SK-N-DZ (cell line): ENCODE results near the gene PRND.

DNA sequence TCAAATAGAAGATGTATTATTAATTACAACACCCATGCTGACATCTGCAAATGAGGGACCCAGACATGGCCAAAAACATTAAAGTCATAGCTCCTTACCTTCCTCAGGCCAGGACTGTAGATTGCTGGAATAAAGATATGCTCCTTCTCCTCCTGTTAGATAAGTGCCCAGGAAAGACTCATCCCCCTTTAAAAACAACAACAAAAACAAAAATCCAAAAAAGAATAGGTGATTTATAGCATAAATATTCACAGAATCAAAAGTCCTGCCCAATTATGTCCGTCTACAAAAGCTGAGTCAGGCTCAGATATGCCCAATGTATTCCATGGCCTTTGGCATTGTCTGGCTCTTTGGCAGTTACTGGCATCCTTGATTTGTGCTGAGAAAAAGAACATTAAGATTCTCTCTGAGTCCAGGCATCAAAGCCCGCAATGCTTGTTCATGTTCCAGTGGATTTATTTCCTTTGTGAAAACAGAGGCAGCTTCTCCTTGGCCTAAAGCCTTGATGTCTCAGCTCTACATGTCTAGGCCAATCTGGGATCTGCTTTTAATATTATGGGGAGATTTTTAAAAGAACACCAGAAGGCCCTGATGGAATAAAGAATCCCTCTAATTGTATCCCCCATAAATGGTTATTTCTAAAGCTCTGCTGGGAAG is 76.1 kb upstream of the SLC4A11 start:
RAMPAGE:
- cytosol, long total RNA, result no peak
- nucleus, long total RNA, result no peak

GRCh38 chr20:3326788-3327290 is 80.6 kb downstream of the DNAAF9 start:
RAMPAGE:
- cytosol, long total RNA, result no peak
- nucleus, long total RNA, result no peak

GRCh38 chr20:3362106-3362837 is 45.2 kb downstream of the DNAAF9 start:
RAMPAGE:
- cytosol, long total RNA, result no peak
- nucleus, long total RNA, result no peak

RAMPAGE:
- cytosol, long total RNA, result no peak
- nucleus, long total RNA, result no peak
Measured at GRCh38 chr20:3413265-3413464, 5.7 kb upstream of the DNAAF9 start.

DNA sequence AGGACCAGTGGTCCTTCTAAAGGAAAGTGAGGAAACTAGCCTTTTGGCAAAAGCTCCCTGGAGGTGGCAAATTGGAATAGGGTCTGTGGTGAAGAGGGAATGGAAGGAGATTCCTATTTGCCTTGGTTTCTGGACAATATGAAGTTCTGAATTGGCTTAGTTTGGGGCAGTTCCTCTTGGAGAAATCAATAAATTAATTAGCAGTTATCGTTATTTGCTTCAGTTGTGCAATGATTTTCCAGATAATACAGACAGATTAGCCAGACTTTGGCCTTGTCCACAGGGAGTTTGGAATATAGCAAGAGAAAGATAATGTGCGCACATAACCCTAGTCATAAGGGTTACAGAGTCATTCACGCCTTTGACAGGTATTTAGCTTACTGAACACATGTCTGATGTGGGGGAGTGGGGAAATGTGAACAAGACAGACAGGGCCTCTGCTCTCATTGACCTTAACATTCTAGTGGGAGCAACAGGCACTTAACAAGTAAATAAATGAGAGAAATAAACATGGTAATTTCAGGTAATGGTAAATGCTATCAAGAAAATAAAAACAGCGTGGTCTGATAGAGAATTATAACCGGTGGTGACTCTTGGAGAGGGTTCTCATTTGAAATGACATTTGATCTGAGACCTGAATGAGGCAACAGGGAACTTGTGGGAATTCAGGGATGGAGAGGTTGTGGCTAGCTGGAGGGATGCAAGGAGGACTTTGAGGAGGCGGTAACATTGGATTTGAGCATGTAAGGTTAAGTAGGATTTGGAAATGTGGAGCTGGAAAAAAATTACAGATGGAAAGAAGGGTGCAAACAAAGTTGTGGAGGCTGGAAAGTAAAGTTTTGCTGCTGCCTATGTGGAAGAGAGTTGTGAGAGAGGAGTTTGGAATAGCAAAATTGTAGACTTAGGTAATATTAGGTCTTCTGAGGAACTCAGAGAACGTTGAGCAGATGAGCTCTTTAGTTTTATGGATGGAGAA is 1.5 kb downstream of the ATRN start:
RAMPAGE:
- cytosol, long total RNA, result no peak
- nucleus, long total RNA, result no peak

GRCh38 chr20:3541842-3542286 is 71.0 kb downstream of the ATRN start:
RAMPAGE:
- cytosol, long total RNA, result no peak
- nucleus, long total RNA, result no peak

DNA sequence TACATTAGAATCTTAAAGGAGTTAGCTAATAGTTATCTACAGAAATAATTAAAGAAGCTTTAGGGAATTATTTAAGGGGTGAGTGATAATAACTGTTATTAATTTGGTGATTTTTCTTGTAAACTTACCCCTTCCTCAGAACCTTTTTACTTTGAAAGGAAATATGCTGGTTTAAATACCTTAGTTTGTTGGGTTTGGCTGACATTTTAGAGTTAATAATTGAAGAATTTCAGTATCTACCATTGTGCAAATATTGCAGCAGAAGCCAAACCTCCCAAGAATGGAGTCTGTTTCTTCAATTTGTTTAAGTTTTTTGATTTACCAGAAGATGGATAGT is 77.0 kb downstream of the ATRN start:
RAMPAGE:
- cytosol, long total RNA, result no peak
- nucleus, long total RNA, result no peak

DNA sequence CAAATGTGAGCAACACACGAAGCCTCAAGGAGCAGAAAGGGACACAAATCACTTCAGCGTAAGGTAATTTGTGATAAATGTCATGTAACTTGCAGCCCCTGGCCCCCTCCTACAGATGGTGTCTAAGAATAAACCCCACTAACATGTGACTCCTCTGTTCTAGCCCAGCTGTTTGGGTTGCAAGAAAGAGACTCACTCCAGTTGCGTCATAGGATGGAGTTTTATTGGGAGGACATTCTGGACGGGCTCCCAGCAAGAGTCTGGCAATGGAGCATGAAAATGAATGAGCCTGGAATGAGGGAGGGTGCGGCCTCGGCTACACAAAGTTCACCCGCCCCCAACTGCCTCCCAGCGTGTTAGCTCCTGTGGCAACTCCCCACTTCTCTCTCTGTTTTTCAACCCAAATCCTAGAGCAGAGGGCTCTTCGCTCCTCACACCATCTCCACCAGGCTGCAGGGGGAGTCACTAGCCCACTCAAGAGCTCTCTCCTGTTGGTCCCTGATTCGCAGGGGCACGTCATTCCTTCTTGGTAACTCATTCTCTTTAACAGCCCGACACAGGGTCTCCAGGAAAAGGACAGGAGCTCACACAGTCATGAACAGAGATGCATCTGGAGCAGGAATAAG is 5.1 kb upstream of the ADAM33 start:
RAMPAGE:
- cytosol, long total RNA, result no peak
- nucleus, long total RNA, result no peak

RAMPAGE:
- cytosol, long total RNA, result no peak
- nucleus, long total RNA, result no peak
Measured at GRCh38 chr20:3697667-3698306, 14.6 kb downstream of the SIGLEC1 start.

RAMPAGE:
- cytosol, long total RNA, result no peak
- nucleus, long total RNA, result no peak
Measured at GRCh38 chr20:3895412-3895704, 6.2 kb downstream of the PANK2 start.

DNA sequence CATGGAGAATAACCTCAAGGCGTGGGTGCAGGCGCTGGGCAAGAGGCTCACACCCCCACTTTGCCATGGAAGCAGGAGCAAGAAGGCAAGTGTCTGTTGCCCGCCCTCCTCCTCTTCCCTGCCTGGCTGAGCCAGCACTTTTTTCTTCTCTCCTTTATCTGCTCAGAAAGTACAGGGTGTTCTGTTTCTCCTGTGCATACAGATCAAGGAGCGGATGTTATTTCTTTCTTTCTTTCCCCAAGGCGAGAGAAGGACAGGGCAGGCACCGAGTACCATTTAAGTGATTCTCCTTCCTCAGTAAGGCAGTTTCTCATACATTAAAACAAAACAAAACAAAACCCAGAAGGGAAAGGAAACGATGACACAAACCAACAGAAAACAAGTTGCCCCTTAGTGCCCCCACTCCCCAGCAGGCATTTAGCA is 22.3 kb downstream of the SMOX start:
RAMPAGE:
- cytosol, long total RNA, result no peak
- nucleus, long total RNA, result no peak

DNA sequence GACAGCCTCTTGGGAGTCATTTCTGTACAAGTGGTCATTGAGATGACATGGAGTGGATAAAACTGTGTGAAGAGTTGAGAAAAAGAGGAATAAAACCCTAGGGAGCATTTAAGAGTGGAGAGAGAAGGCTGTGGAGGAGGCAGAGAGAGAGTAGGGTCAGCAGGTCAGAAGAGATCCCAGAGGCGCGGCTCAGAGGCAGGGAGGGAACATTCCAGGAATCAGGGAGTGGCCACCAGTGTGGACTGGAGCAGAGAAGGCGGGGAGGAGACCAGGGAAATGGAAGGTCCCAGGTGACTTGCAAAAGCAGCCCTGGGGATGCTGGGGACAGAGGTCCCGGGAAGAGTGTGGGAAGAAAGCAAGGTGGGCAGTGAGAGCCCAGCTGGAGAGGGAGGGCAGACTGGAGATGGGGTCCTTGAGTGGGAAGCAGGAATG is 31.6 kb downstream of the ADRA1D start:
RAMPAGE:
- cytosol, long total RNA, result no peak
- nucleus, long total RNA, result no peak

GRCh38 chr20:4244690-4245467 is 4.2 kb downstream of the ADRA1D start:
RAMPAGE:
- cytosol, long total RNA, result no peak
- nucleus, long total RNA, result no peak

GRCh38 chr20:4664486-4665284 is 21.6 kb upstream of the PRNP start:
RAMPAGE:
- cytosol, long total RNA, result no peak
- nucleus, long total RNA, result no peak

DNA sequence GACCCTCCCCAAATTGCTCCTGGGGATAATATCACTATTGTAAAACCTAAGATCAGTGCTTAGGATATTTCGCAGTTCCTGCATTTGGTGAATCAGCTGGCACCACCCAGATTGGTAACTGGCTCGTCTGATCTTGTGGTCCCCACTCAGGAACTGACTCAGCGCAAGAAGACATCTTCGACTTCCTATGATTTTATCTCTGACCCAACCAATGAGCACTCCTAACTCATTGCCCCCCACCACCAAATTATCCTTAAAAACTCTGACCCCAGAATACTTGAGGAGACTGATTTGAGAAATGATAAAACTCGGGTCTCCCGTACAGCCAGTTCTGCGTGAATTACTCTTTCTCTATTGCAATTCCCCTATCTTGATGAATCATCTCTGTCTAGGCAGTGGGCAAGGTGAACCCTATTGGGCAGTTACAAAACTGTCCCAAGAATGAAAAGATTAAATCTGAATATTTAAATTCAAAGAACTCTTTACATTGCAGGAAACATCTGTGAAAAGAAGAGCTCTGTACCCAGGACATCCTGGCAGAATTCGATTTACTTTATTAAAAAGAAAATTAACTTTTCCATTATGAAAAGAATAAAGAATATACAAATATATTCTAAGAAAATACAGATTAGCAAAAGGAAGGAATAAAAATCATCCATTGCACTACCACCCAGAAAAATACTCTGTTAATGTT is 20.1 kb upstream of the PRNP start:
RAMPAGE:
- cytosol, long total RNA, result no peak
- nucleus, long total RNA, result no peak

GRCh38 chr20:4702290-4703316 is 16.3 kb downstream of the PRNP start:
RAMPAGE:
- cytosol, long total RNA, result no peak
- nucleus, long total RNA, result no peak

GRCh38 chr20:4721522-4722364 is at the start of gene PRND:
PRND (plus strand) TSS chr20:4721909.
RAMPAGE:
- cytosol, long total RNA, result no peak
- nucleus, long total RNA, result no peak

GRCh38 chr20:4726530-4727664 is 5.2 kb downstream of the PRND start:
RAMPAGE:
- cytosol, long total RNA, result no peak
- nucleus, long total RNA, result no peak

GRCh38 chr20:4828815-4829372 is 5.5 kb upstream of the RASSF2 start:
RAMPAGE:
- cytosol, long total RNA, result no peak
- nucleus, long total RNA, result no peak

DNA sequence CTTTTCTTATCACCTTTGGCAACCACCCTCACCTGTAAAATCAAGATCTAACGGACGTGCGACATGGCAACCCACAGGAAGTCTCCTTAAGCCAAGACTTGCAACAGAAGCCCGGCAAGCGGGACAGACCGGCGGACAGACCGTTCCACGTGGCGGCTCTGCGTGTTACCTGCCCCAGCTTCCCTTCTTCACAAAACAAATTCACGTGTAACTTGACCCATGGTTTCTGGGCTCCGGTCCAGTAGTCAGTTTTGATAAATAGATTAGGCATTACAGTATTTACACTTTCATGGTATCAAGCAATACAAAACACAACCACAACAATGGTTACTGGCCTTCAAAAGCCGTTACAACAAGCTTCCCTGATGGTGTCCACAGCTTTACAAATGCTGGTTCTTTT is 32.2 kb upstream of the RASSF2 start:
RAMPAGE:
- cytosol, long total RNA, result no peak
- nucleus, long total RNA, result no peak